Mesenchymal stem cell of adipose (primary cell): ENCODE data around the gene ZNF229.

DNA sequence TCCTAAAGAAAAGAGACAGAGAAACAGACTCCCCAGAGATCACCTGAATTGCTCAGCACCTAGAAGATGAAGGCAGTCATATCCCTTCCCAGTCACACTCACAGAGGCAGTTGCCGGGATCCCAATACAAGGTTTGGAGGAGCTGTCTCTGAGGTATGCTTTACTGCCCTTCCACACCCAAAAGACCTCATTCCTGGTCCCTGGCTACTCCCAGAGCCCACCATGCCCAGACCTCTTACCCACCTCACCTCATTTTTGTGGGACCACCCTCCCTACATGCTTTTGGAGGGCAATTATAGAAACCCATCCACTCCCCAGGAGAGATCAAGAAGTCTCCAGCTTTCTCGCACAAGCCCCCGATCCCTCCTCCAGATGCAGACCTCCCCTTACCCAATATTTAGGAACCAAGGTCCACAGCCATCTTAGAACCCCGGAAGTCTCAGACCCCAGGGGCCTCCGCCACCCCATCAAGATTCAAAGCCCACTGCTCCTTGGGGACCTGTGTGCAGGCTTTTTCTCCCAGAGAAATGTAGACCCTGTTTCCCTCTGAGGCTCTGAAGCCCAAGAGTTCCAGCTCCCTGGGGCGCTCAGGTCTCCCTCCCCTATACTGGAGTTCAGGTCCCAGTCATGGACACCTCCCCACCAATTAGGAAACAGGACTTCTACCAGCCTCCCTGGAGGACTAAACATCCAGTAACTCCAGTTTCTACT, 5.0 kb downstream of the IRGQ start:
- CAGE, long polyA plus RNA, result no peak

- CAGE, long polyA plus RNA, result no peak
These were observed 15.4 kb downstream of the SMG9 start for GRCh38 chr19:43739347-43739701.

- CAGE, long polyA plus RNA, result no peak
These were observed 7.3 kb downstream of the SMG9 start for GRCh38 chr19:43747298-43748102.

DNA sequence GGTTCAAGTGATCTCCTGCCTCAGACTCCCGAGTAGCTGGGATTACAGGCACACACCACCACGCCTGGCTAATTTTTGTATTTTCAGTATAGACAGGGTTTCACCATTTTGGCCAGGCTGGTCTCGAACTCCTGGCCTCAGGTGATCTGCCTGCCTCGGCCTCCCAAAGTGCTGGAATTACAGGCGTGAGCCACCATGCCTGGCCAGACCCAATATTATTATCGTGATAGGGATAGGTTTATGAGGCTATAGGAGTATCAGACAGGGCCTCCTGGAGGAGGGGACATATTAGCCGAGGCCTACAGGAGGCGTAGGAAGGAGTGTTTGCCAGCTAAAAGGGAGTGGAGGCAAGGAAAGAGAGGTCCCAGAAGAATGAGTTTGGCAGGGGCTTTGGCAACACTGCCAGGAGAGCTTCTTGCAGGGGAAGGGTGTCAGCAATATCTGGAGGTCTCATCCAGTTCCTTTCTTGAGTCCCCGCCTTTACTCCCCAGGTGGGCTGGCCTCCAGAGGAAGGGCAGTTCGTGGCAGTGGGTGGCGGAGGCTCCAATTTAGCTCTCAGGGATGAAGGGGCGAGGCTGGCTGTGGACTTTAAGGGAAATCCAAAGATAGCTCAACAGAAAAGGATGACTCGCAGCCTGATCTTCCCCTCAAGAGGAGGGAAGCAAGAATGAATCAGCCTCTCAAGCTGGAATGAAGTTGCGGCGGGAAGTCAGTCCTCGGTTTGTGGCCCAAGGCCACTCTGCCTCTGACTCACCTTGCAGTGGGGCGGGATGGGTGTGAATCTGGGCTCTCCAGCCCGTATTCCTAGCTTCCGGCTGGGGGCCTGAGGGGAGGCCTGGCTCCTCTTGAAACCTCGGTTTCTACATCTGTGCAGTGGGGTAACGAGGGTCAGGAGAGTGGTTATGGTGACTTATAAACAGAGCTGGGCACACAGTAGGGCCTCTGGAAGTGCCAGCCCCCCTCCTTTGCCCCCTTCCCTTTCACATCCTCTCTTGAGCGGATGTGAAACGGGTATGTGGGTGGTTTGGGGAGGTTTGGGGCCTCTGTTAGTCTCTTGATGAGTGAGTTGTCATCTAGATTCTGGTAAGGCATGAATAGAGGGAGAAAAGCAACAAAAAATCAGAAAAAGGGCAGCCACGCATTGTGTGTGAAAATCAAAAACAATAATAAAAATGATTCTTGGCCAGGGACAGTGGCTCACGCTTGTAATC, 10.3 kb upstream of the SMG9 start:
- CAGE, long polyA plus RNA, result no peak

GRCh38 chr19:43798324-43799226, 3.7 kb downstream of the LYPD5 start:
- CAGE, long polyA plus RNA, result no peak

GRCh38 chr19:43866492-43867054, 17.2 kb downstream of the ZNF404 start:
- CAGE, long polyA plus RNA, result no peak

DNA sequence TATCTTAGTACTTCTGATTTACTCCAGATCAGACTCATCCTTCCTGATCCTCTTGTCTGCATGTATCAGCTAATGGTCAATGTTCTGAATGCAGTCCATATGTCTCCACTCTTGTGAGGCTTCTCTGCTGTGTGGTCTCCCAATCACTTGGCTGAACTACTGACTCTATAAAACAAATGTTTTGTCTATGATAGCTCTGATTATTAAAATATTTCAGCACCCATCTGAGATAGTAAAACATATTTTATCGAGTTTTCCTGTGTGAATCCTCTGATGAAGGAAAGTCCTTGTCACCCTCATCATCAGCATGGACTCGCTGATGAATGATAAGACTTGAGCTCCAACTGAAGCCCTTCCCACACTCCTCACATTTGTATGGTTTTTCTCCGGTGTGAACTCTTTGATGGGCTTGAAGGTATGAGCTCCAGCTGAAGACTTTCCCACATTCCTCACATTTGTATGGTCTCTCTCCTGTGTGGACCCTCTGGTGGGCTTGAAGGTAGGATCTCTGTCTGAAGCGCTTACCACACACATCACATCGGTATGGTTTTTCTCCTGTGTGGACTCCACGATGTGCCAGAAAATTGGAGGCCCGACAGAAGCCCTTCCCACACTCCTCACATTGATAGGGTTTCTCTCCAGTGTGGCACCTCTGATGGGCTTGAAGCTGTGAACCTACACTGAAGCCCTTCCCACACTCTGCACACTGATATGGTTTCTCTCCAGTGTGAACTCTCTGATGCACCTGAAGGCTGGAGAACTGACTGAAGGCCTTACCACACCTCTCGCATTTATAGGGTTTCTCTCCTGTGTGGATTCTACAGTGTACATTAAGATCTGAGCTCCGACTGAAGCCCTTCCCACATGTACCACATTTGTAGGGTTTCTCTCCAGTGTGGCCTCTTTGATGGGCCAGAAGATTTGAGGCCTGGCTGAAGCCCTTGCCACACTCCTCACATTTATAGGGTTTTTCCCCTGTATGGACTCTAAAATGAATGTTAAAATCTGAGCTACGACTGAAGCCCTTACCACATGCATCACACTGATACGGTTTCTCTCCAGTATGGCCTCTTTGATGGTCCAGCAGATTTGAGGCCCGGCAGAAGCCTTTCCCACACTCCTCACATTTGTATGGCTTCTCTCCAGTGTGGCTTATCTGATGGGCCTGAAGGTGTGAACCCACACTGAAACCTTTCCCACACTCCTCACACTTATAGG, 21.5 kb downstream of the ZNF45 start:
- CAGE, long polyA plus RNA, result no peak

- CAGE, long polyA plus RNA, result no peak
These were observed 20.7 kb downstream of the ZNF45 start for GRCh38 chr19:43914361-43914871.

DNA sequence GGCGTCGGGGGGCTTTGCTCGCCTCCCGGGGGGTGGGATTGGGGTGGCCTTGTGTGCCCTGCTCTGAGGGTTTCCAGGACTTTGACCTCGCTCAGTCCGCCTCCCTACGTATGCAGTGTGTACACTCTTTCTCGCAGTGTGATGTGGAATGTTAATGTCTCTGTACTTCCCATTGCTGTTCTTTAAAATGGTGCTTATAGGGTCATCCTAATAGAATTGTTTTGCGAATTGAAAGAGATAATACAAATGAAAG, 334 bp downstream of the ZNF223 start:
- CAGE, long polyA plus RNA, result no peak

DNA sequence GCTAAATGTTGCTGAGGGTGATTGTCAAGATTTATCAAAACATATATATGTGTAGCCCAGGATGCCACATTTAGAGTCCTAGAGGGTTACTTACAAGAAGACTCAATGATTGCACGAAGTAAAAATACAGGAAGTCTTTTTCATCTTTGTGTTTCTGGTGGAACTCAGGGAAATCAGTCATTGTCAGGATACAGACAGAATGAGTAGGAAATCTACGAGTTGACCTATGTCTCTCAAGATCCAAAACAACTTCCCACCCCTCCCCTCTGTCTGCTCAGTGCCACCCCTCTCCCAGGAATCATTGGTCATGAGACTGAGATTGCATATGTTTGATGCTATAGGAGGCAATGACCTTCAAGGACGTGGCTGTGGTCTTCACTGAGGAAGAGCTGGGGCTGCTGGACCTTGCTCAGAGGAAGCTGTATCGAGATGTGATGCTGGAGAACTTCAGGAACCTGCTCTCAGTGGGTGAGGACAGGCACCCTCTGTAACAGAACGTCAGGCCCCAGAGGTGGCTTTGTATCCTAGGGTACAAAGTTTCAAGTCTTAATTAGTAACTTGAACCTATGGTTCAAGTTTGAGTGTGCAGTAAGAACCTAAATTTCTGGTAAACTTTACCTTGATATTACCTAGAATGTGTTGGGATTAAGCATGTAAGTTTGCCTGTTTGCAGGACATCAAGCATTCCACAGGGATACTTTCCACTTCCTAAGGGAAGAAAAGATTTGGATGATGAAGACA, 6.5 kb downstream of the ZNF224 start:
- CAGE, long polyA plus RNA, result no peak

GRCh38 chr19:44304050-44304613, 693 bp downstream of the ZNF235 start:
- CAGE, long polyA plus RNA, result no peak

- CAGE, long polyA plus RNA, result no peak
These were observed at the start of gene ZNF229 for GRCh38 chr19:44447728-44448862. Gene ZNF229, minus strand, starts transcription at chr19:44448472.

- CAGE, long polyA plus RNA, result no peak
These were observed 25.6 kb upstream of the IGSF23 start for GRCh38 chr19:44587626-44588329.

- CAGE, long polyA plus RNA, result no peak
These were observed 7.1 kb upstream of the PVR start for GRCh38 chr19:44636603-44637105.

DNA sequence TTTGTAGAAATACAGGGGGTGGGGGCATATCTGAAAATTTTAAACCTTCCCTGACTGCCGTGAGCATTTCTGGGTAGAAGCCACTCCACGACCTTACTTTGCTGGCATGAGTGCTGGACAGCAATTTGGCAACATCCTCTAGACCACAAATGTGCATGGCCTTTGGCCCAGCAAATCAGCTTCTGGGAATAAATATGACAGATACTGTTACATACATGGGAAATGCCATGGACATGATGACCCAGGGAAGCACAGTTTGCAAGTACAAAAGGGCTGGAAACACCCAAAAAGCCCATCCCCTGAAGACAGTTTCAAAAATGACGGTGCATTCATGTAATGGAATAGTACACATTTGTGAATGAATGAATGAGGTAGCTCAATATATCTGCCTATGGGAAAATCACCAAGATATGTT, 3.2 kb upstream of the PVR start:
- CAGE, long polyA plus RNA, result no peak

DNA sequence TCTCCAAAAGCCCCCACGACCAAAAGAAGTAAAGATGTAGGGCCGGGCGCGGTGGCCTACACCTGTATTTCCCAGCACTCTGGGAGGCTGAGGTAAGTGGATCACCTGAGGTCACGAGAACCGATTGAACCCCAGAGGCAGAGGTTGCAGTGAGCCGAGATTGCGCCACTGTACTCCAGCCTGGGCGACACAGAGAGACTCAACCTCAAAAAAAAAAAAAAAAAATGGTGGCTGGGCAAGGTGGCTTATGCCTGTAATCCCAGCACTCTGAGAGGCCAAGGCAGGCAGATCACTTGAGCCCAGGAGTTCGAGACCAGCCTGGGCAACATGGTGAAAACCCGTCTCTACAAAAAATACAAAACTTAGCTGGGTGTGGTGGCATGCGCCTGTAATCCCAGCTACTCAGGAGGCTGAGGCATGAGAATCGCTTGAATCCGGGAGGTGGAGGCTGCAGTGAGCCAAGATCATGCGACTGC, 21.9 kb upstream of the BCL3 start:
- CAGE, long polyA plus RNA, result no peak

GRCh38 chr19:44742337-44742970, 6.1 kb upstream of the BCL3 start:
- CAGE, long polyA plus RNA, result no peak

GRCh38 chr19:44749785-44750086, 1.2 kb downstream of the BCL3 start:
- CAGE, long polyA plus RNA, result no peak

GRCh38 chr19:44755744-44756165, 7.2 kb downstream of the BCL3 start:
- CAGE, long polyA plus RNA, result no peak

GRCh38 chr19:44757718-44758954, 9.6 kb downstream of the BCL3 start:
- CAGE, long polyA plus RNA, result no peak